Transverse colon (tissue), 4 donors: ENCODE data around the gene FANCM.

- PRO-cap = no peak
- RAMPAGE, long total RNA, 4 experiments = no peak in any of the 4 experiments
Observed at GRCh38 chr14:42651221-42651499, 1044.5 kb downstream of the LRFN5 start.

GRCh38 chr14:44980709-44981367 is 18.8 kb downstream of the TOGARAM1 start:
- PRO-cap = no peak
- RAMPAGE, long total RNA, 4 experiments = start-site peak on the plus strand in 1 of 4 experiments, at chr14:44981155-44981202 at its widest, 5 reads per replicate

- PRO-cap = bidirectional peak, plus-strand start at chr14:45135932, minus-strand start at chr14:45135725
- RAMPAGE, long total RNA, 4 experiments = start-site peak on the plus strand in 2 of 4 experiments, at chr14:45135929-45136079 at its widest, 17 to 29 reads per replicate
Observed at GRCh38 chr14:45135455-45136506, at the start of gene FANCM. TSS of gene FANCM (plus strand) at chr14:45135930.

DNA sequence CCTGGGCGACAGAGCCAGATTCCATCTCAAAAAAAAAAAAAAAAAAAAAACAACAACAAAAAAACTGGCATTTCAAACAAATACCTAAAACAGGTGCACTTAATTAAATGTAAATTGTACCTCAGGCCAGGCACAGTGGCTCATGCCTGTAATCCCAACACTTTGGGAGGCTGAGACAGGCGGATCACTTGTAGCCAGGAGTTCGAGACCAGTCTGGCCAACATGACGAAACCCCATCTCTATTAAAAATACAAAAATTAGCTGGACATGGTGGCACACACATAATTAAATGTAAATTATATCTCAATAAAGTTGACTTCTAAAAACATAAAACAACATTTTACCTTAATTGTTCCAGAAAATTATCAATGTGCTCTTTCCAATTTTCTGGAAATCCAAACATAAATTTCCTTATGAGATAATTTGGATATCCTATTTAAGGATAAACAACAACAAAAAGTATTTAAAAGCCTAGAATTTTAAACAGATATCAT is 20.6 kb downstream of the MIS18BP1 start:
- PRO-cap = no peak
- RAMPAGE, long total RNA, 4 experiments = start-site peak on the minus strand in 2 of 4 experiments, centred at positions 320 to 388 of the sequence, 6 to 13 reads per replicate

DNA sequence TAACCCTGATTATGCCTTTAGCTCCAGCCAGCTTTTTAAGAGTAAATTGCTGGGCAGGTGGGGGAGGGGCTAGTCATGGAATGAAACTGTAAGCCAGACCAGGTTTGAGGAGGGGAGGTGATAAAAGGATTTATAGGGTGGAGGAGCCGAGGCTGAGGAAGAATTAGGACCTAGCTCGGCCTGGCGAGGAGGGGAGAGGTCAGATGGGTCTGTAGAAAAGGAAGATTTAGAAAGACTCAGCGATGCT is 583.8 kb upstream of the MDGA2 start:
- PRO-cap = no peak
- RAMPAGE, long total RNA, 4 experiments = no peak in any of the 4 experiments

- PRO-cap = no peak
- RAMPAGE, long total RNA, 4 experiments = no peak in any of the 4 experiments
Observed at GRCh38 chr14:49580165-49580651, 6.0 kb downstream of the RPS29 start.

DNA sequence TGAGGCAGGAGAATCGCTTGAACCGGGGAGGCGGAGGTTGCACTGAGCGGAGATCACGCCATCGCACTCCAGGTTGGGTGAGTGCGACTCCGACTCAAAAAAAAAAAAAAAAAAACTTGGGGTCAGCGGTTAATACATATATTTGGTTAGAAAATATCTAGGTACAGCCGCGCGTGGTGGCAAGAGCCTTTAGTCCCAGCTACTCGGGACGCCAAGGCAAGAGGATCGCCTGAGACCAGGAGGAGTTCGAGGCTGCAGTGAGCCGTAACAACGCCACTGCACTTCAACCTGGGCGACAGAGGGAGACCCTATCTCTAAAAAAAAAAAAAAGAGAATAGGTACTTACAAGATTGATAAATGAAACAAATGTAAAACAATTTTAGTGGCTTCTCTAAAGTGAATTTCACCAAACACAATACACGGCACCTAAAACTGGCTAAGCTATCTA is 888 bp downstream of the RPS29 start:
- PRO-cap = no peak
- RAMPAGE, long total RNA, 4 experiments = no peak in any of the 4 experiments

GRCh38 chr14:49634202-49635074 is 606 bp downstream of the DNAAF2 start:
- PRO-cap = bidirectional peak, plus-strand start at chr14:49634468, minus-strand start at chr14:49634294; bidirectional peak, plus-strand start at chr14:49634922, minus-strand start at chr14:49634794
- RAMPAGE, long total RNA, 4 experiments = start-site peak on the plus strand in 1 of 4 experiments, at chr14:49634759-49635120 at its widest, 10 reads per replicate

DNA sequence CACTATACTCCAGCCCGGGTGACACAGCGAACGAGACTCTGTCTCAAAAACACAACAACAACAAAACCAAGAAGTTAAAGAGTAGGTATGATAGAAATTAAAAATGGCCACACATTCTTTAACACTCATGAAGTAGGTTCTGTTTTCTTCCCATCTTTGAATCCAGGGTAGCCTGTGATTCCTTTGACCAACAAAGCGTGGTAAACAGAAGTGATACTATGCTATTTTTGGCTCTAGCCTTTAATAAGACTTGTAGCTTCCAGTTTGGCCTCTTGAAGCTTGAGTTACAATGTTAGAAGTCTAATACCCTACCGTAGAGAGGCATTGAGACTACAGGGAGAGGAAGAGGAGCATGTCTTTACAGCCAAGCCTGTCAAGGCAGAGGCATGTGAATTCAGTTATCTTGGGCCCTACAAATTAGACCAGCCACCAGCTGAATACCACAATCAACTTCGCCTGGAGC is 4.8 kb upstream of the NEMF start:
- PRO-cap = unidirectional peak, plus-strand start at position 324 of the sequence
- RAMPAGE, long total RNA, 4 experiments = no peak in any of the 4 experiments

DNA sequence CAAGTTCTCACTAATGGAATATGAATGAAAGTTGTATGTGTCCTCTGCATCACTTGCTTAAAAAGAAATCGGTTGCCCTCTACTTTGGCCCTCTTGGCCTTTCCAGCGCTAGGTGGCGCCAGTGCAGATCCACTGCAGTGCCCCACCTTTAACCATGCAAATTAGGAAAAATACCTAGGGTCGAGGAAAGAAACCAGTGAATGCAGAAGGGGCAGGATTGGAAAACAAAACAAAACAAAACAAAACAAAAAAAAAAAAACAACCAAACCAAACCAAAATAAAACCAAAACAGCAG is 12.8 kb upstream of the NEMF start:
- PRO-cap = no peak
- RAMPAGE, long total RNA, 4 experiments = no peak in any of the 4 experiments

- PRO-cap = no peak
- RAMPAGE, long total RNA, 4 experiments = no peak in any of the 4 experiments
Observed at GRCh38 chr14:50099169-50099694, 17.1 kb downstream of the VCPKMT start.

- PRO-cap = no peak
- RAMPAGE, long total RNA, 4 experiments = no peak in any of the 4 experiments
Observed at GRCh38 chr14:50159469-50160138, 43.2 kb upstream of the VCPKMT start.

- PRO-cap = no peak
- RAMPAGE, long total RNA, 4 experiments = no peak in any of the 4 experiments
Observed at GRCh38 chr14:50201956-50202316, 29.4 kb downstream of the SOS2 start.

DNA sequence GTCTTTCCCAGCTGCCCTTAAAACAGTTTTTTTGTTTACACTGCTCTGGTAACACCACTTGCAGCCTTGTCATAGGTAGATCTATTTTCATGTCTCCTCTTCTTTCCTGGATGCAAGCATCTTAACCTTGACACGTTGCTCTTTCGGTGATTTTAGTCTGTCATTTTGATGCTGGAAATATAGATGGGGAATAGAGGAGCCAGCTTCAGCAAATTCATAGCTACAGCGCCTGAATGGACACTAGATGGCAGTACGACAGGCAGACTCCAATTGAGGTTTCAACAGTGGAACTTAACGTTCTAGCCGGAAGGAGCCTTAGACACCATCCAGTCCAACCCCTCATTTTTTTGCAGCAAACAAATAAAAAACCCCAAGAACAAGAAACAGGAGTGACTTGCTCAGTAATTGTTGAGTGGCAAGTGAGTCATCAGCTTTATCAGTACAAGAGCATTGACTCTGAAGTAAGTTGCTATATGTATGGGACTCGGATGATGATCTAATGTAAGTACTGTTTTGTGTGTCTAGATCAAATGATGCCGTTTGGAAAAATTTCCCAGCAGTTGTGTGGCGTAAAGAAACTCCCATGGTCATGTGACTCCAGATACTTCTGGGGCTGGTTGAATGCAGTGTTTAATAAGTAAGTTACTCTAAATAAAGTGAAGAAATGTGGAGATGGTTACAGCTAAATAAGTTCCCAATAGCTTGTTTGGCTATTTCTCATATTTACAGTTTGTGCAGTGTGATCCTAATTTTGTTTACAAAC is 9.0 kb downstream of the DMAC2L start:
- PRO-cap = no peak
- RAMPAGE, long total RNA, 4 experiments = start-site peak on the plus strand in 1 of 4 experiments, centred at position 341 of the sequence, 5 reads per replicate

GRCh38 chr14:50397182-50397888 is 654 bp upstream of the CDKL1 start:
- PRO-cap = unidirectional peak, minus-strand start at chr14:50397294
- RAMPAGE, long total RNA, 4 experiments = no peak in any of the 4 experiments

DNA sequence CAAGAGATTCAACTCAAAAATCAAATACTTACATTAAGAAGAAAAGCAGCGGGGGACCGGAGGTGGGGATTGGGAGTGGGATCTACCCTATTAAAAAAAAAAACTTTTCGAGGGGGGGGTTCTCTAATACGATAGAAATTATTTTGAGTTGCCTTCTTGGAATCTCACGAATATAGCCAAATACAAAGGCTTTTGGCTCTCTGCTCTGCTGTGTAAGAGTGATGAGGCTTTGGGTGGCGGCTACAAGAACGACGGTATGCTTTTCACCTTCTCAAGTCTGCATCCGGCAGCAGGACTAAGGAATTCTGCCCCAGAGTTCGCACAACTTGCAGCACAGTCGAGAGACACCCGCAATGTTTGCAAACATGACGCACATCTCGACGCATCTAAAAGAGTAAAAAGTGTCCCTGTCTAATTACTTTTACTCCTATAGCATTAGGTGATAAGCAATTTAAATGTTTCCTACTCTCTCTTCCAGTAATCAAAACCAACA is 945 bp downstream of the SAV1 start:
- PRO-cap = bidirectional peak, plus-strand start at position 274 of the sequence, minus-strand start at position 297 of the sequence; unidirectional peak, plus-strand start at position 274 of the sequence
- RAMPAGE, long total RNA, 4 experiments = no peak in any of the 4 experiments

DNA sequence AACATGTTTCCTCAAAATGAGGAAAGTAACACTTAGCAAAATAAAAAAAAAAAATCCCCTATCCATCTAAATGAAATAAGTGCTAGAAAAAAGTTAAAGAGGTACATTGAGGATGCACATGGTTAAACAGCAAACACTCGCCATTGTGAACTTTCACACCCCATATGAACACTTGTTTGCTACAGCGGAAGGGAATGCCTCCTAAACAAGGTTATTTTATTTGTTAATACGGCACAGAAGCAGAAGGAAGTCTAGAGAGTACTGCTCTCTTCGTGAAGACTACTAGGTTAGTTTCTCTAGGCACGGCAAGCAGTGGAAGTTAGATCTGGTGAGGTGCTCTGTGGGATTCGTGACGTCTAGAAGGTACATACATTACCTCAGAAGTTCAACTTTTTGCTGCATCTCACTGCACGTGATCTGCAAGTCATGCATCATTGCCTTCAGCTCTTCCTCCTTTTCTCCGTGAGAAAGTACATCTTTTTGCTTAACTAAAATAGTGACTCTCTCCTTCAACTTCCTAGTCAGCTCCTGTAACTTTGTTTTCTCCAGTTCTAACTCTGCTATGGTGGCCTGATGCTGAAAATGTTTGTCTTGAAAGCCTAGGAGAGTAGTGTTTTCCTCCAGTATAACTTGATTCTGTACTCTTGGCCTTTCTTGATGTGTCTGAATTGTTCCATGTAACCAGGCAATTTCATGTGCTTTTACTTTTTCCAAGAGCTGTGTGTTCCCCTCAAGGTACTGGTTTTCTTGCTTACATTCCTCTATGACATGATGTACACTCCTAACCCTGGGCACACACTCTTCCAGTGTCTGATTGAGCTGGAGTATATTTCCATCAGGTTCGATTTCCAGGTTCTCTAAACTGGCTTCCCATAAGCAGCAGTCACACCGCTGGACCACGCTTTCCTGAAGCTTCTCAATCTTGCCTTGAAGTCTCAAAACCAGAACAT is 74.6 kb downstream of the NIN start:
- PRO-cap = no peak
- RAMPAGE, long total RNA, 4 experiments = no peak in any of the 4 experiments

GRCh38 chr14:50794139-50794686 is 36.7 kb downstream of the NIN start:
- PRO-cap = no peak
- RAMPAGE, long total RNA, 4 experiments = no peak in any of the 4 experiments

- PRO-cap = no peak
- RAMPAGE, long total RNA, 4 experiments = no peak in any of the 4 experiments
Observed at GRCh38 chr14:50942056-50942321, 2.3 kb downstream of the PYGL start.

DNA sequence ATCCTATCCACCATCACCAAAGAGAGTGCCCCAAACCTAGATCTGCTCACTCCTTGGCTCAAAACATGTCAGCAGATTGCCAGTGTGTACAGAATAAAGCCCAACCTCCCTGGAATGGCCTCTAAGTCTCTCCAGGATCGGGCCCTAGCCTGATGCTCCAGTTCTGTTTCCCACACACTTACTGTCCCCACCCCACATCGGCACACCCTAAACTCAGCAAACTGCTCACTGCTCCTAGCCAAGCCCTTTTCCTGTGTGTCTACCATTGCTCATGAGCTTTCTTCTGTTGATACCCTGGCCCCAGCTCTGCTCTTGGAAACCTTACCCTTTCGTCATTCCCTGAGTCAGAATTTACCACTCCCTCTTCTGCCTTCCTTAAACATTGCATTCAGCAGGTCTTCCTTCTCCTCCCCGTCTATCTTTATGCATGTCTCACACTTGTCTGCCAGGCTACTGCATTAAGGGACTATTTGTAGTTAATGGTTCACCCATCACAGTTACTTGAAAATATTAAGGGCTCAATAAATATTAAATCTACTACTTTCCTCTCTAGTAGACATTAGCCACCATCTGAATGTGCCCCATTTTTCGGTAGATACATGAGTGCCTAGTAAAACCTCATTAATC is 158.9 kb downstream of the TMX1 start:
- PRO-cap = no peak
- RAMPAGE, long total RNA, 4 experiments = no peak in any of the 4 experiments